Measurements from ENCODE around the genes HHIP and LSM6.

DNA sequence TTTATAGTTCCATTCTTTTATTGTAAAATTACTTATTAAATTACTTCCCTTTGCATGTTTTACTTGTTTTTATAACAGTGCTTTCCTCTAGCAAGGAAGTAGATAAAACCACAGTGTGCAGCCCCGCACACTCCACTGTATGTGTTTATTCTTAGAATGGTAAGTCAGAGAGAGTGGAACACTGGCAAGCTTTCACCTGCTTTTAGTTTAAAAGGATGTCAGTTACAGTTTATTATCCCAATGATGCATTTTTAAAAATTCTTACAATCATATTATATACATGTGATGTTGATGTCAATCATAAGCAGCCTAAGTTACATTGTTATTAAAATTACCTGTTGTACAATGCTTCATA, 149.3 kb downstream of the INPP4B start:
- RRBS = no CpG with 5 or more reads among the region's 1 CpG

DNA sequence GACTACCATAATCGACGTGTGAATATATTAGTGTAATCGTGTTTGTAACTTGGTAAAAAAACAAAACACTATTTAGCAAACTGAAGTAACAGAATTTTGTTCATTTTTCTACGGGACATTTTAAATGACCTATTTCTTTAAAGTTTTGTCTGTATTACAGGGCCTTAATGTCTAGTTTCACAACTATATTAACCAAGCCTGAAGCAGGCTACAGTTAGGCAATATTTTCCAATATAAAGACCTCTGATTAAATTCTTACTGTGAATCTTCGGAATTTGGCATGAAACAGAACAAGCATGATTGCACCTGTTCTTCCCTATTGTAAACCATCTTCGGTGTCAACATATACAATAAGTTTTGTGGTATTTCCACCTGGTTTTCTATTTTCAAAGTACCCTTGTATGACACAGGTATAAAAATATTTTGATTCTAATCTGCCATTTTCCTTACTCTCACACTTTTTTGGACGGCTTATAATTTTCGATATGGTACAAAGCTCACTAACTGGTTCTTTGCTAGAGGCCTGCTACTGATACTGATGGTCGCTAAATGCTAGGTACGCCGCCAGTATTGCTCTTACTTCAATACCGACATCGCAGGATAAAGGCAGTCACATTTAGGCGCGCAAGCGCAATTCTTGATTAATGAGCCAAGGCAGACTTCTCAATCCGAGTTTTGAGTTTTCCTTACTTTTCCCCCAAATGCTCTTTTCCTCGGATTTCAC, 737 bp upstream of the USP38 start:
- RRBS = no CpG with 5 or more reads among the region's 18 CpGs

DNA sequence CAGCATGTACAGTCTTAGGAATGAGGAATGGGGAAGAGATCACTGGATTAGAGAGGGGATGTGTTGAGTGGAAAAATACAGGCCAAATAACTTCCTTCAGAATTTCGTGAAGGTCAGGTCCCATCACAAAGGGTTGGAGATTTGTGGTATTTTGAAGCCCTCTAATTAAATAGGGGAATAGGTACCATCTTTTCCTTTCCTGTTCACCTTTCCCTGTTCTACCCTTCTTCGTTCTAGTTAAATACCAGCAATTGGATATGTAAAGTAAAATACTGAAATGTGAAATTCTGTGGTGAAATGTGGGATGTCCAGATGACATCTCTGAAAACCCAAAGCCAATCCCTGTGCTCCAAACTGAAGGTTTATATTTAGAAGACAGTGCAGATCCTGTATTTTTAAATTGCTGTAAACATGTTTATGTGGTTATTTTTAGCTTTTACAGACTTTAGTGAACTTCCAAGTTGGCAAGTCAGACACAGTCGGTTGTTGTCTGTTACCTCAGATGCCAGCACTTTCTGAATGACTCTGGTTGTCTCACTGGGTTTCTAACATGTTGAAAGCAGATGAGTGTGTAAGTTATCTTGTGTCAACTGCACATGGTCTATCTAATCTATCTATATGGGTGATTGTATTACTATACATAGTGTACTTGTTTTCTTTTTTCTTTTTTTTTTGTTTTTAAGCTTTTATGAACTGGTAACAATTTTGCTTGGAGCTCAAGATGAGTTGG, 66.0 kb downstream of the GAB1 start:
- RRBS = no CpG with 5 or more reads among the region's 3 CpGs

GRCh38 chr4:143417892-143418563, 81.4 kb downstream of the GAB1 start:
- RRBS = no CpG with 5 or more reads among the region's 9 CpGs

DNA sequence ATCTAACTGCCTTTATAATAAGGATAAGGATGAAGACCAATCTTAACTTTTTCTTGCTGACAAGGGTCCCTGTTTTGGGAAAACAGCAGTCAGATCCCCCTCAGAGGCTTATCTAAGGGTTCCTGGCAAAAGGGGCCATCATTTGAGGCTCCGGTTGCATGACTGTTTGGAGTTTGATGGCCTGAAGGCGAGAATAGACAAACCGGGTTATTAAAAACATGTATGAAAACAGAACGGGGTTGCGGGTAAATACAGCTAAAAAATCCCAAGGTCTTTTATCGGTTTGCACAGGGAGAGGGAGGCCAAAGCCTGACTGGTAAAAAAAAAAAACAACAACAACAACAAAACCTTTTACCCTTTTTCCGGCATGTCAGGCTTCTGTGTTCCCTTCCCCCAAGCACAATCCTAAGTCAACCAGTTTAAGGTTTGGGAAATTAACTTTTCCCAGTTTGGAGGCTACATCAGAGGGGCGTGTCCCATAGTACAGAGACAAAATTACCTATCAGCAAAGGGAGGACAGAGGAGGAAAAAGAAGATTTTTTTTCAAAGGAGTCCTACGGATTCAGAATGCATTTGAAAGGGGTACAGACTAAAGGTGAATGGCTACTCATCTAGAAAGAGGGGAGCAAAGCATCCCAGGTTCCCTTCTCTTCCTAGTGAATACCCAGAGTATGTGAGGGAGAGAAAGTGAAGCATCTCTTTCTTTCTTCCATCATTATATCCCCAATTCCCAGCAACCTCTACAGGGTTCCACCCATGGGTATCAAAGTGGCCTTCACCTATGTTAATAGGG, 86.1 kb upstream of the SMARCA5 start:
- RRBS = no CpG with 5 or more reads among the region's 9 CpGs

DNA sequence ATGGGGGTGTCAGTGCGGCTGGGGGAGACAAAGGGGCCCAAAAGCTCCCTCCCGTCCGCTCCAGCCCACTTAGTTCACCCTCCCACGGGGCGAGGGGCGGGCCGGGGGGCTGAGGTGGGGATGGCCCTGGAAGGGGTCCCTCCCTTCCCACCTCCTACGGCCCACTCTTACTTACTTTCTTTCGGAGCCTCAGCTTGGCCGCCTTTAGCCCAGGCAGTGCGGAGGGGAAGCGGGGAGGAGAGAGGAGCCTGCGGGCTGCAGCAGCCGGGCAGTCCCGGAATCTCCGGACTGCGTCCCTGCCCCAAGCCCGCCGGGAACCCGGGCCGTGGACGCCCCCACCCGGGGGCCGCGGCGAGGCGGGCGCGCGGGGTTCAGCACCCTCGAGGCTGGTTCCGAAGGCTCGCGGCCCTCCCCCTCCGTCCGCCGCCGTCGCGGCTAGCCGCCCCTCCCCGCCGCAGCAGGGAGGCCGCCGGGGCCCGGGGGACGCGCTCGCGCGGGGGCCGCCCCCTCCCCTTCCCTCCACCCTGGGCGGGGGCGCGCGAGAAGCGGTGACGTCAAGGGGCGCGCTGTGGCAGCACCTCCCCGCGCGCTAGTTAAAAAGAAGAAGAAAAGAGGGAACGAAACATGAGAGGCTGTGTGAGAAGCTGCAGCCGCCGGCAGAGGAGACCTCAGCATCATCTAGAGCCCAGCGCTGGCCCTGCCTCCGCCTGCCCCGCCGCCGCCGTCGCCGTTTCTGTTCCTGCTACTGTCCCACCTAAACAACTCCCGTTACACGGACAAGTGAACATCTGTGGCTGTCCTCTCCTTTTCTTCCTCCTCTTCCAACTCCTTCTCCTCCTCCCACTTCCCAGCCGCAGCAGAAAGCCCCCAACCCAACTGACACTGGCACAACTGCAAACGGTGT, at the start of gene HHIP:
TSS of gene HHIP (plus strand) at position 625 of the 904 bp plus-strand sequence.
- RRBS = no CpG with 5 or more reads among the region's 78 CpGs

- RRBS = under 1% methylated on average over 5 of the region's 37 CpGs
Observed at GRCh38 chr4:145180095-145180391, 346 bp downstream of the OTUD4 start.

- RRBS = no CpG with 5 or more reads among the region's 4 CpGs
Observed at GRCh38 chr4:145532947-145533402, 51.3 kb downstream of the SMAD1 start.

GRCh38 chr4:145645924-145646334, 26.7 kb downstream of the MMAA start:
- RRBS = no CpG with 5 or more reads among the region's 5 CpGs

DNA sequence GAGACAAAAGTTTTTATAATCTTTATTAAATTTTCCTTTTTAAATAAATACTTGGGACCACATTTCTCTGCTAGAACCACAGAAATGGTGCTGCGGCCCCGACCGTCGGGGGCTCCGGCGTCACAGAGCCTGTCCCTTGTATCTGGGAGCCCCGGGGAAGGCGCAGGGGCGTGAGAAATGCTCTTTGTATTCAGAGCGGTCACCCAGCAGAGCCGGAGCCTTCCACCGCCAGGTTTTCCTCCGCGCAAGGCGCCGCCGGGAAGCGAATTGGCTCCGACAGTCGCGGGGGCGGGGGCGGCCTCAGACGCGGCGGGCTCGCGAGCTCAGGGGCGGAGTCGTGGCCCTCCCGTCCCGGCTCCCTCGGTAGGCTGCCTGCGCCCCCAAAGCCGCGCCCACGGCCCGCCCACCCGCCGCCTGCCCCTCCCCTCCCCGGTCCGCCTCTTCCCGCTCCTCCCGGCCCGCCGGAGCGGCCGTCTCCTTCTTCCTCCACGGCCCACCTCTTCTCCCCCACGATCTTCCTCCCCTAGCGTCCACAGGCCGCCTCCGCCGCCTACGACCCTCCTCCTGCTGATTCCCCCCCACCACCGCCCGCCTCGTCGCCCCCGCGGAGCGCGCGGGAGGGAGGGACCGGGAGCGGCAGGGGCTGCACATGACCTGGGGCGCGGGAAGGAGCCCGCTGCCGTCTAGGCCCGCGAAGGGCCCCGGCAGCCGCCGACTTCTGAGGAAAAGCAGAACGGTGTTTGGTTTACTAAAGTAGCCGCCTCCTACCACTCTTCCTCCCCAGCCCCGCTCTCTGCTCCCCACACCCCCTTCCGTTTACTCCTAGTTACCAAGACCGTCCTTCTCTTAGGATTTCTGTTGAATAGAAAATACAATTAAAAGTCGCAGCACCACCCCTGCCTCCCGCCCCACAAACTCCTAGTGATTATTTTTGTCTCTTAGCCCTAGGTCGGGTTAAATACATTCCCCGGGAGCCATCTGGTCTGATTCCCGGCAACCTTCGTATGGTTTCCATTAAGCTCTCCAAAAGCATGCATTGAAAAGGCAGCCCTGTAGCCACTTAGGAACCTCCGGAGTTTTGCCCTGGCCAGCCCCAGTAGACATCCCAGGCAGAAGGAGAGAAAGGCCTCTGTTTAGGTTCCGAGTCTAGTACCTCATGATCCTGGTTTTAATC, 53.2 kb downstream of the C4orf51 start:
- RRBS = 1% methylated on average over 39 of the region's 88 CpGs

GRCh38 chr4:145736292-145736853, 56.4 kb downstream of the C4orf51 start:
- RRBS = no CpG with 5 or more reads among the region's 7 CpGs

DNA sequence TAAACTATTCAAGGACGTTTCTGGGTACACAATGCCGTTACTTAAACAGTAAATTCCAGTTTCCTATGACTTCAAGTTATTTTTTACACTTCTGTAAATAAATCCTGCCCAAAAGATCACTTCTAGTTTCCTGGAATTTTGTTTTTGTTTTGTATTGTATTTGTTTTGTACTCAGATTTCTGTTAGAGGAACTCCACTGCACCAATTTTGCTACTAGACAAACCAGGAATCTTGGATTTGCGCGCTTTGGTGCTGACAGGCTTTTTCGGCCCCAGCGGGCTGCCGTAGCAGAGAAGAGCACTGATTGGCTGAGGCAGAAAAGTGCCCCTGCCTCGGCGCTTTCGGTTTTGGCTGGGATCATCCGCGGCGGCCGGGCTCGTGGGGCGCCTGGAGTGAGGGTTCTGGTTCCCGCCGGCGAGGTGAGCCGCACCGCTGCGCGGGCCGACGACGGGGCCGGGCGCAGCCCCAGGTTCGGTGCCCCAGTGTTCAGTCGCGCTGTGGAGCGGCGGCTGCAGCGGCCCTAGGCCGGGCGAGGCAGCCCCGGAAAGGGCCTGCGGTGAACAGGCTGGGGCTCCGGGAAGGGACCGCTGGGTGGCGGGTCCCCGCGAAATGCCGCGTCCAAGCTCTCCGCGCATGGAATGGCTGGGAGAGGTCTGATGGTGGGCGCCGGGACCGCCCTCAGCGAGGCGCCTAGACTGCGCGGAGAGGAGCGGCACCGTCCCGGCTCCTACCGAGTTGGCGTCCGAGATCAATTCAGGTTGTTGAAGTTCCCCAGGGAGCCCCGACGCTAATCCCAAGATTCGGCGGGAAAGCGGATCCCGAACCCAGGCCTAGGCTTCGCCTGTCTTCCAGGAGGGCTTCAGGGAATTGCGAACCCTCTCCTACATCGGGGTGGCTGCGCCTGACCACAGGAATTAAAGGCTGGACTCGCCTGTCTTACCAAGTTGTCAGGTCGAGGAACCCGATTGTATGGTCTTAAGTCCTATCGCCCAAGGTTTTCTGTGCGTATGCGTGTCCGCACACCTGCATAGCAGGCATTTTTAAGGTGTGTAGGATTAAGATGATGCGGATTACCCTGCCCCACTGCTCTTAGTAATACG, at the start of gene LSM6:
TSS of gene LSM6 (plus strand) at position 326 of the 1,100 bp plus-strand sequence.
- RRBS = 1% methylated on average over 36 of the region's 79 CpGs

GRCh38 chr4:147146945-147147353, 201.3 kb upstream of the TTC29 start:
- RRBS = no CpG with 5 or more reads among the region's 5 CpGs

DNA sequence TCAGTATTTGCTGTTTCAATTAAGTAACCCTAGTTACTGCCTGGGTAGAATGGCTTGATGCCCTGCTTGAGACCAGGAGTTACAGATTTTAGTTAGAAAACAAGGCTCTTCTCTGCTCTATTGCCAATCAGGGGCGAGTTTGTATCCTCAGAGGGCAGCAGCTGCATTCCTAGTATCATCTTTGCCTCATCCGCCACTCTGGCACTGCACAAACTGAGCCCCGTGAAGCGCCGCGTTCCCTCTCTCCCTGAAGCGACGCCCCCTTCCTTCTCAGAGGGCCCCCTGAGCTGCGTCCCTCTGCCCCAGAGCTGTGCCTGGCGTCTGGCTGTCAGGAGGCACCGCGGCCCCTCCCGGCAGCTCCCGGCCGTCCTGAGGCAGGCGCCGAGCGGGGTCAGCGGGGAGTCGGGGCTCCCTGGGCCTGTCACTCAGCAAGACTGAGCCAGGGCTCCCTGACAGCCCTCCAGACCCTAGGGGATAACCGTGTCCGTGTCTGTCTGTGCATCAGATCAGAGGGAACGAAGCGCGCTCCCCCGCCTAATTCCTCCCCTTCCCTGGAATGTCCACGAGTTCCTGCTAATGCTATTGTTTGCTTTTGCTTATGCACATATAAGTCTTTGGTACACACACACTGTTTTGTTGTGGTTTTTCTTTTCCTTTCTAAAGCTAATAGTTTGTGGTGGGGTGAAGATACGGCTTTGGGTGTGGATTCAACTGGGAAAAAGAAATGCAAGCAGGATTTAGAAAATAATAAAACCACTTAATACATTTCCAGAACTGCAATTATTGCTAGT, 212.6 kb upstream of the TTC29 start:
- RRBS = no CpG with 5 or more reads among the region's 28 CpGs

- RRBS = no CpG with 5 or more reads among the region's 3 CpGs
Observed at GRCh38 chr4:147231885-147232114, 249.1 kb upstream of the EDNRA start.

GRCh38 chr4:147351628-147352040, 129.3 kb upstream of the EDNRA start:
- RRBS = no CpG with 5 or more reads among the region's 2 CpGs

- RRBS = no CpG with 5 or more reads among the region's 9 CpGs
Observed at GRCh38 chr4:147482248-147483079, 1.6 kb downstream of the EDNRA start.

DNA sequence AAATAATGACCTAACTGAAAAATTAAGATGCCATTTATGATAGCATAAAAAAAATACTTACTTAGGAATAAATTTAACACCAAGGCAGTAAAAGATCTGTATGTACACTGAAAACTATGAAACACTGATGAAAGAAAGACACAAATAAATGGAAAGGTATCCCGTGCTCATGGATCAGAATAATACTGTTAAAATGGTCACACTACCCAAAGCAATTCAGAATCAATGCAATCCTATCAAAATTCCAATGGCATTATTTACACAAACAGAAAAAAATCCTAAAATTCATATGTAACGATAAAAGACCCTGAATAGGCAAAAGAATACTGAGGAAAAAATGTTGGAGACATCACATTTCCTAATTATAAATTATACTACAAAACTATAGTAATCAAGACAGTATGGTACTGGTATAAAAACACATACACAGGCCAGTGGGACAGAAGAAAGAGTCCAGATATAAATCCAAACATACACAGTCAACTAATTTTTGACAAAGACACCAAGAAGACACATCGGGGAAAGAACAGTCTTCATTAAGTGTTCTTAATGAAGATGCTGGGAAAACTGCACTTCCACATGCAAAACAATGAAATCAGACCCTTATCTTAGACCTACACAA, 18.8 kb downstream of the TMEM184C start:
- RRBS = no CpG with 5 or more reads among the region's 3 CpGs

- RRBS = no CpG with 5 or more reads among the region's 11 CpGs
Observed at GRCh38 chr4:147825918-147826710, 94.2 kb downstream of the ARHGAP10 start.

DNA sequence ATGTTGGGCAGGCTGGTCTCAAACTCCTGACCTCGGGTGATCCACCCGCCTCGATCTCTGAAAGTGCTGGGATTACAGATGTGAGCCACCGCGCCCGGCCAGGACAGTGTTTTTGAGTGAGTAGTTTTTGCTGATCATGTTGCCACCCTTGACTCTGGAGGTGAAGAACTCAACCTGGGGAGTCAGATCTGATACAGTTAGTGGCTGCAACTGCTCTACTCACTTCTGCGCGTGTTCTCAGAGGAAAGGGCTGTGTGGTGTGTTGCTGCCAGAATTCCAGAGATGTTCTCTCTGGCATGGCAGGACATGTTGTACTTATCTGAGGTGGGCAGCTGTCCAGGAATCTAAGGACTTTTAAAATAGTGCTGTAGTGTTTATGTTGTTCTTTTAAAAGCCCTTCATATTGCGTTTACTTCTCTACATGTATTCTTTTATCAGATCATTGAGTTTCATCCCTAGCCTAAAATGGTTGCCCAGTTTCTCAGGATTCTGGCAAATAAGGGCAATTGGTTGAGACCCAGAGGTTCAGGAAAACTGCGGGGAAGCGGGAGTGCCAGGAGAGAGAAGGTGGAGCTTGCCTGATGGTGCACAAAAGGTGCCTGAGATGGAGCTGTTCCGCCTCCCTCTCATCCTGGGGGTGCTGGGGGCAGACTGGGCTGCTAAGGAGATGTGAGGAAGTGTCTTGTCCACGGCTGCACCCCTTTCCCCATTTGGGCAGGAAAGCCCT, 97.7 kb downstream of the ARHGAP10 start:
- RRBS = no CpG with 5 or more reads among the region's 13 CpGs